Diencephalon (tissue), 2 donors: ENCODE measurements around the gene BCLAF1.

DNA sequence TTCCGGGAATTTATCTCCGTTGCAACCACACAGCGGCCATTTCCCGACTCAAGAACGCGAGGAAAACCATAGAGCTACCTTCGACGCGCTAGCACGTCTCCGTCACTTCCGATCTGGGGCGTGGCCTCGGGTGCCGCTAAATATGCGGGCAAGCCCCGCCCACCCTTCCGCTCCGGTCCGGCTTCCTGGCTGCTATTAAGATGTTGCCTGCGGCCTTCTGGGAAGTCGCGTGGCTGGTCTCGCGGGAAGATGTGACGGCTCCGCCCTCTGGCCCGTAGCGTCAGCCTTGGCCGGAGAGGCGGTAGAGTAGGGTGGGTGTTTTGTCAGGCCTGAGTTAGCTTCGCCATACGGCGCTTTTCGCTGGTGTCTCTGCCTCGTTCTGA lies at the start of gene BCLAF1:
TSS of gene BCLAF1 (minus strand) at position 115 of the 383 bp plus-strand sequence.
- RAMPAGE, long total RNA: start-site peak on the minus strand centred at position 78 of the sequence, 57 bp wide, 1,027 and 850 reads in 2 replicates

GRCh38 chr6:136325885-136326615 lies 36.4 kb upstream of the BCLAF1 start:
- RAMPAGE, long total RNA: no peak

DNA sequence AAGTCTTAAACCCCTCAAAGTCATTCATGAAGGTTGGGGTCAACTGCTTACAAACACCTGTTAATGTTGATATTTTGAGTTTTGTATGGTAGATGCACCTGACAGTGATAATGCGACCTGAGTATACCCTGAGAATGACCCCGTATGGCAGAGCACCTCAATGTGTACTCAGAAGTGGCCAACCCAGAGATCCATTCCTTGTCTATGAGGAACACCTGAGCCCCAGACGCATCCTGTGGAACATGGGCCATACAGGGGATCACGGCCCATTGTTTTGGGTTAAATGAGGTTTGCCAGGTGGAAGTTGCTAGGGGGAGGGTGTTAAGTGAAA lies 36.7 kb downstream of the MAP7 start:
- RAMPAGE, long total RNA: no peak

DNA sequence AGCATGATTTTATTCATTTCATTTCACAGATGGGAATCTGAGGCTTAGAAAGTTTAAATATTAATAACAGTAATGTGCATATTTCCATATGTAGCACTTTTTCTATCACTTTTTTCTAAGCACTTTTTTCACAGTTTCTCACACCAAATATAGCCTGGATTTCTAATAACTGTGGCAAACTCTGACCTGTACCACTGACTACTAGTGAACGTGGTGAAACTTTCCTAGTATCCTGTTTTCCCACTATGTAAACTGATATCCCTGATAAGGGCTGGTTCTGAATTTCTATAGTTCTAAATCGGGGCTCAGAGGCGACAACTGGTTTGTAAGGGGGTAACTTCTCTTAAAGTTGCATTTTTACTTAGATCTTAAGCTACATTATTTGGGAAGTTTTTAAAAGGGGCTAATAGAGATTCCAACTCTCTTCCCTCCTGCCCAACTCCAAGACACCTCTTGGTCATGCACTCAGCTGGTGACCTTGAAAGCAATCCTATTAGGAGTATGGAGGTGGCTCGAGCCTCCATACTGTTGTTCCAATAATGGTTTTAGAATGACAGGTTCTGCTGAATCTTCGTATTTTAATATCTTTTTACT lies 32.5 kb downstream of the MAP7 start:
- RAMPAGE, long total RNA: no peak

DNA sequence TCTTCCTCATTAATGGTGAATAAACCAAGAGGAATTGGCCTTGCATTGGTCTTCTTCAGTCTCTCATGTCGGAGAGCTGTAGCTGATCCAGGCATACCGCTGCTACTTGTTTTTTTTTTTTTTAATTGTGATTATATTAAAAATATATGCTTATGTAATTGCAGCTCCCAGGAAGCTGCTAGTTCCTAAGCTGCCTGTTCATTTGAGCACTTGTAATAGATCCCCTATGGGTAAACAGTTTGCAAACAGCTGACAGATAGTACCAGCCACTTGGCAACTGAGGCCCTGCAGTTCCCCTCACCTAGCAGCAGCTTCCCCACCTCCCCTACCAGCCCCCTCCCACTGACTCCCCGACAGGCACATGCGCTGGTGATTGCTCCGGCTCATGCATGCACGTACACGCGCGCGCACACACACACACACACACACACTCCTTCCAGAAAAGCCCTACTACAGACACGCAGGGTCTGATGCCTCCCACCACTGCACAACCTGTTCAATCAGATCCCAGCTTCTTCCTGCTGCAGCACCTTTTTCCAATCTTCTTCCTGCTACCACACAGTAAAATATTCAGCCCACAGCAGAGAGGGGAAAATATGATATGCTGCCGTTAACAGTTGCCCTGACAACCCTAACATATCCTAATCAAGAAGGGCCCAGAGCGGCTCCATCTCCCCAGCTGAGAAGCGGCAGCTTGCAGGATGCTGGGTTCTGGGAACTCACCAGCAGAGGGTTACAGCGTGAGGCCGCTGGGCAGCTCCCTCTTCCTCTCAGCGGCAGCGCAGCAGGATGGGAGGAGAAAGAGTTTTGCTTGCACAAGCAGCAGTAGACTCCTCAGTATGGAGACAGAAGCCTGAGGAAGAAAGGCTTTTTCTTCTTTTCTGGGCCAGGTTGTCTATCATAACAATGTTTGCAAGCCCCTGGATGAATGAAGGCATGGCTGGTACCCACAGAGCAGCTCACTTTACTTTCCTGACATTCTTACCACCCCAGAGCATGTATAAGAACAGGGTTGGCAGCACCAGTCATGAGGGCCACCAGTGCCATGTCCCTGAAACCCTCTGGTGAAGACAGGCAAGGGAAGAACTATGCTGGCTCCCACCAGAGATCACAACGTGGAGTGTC lies 24.0 kb downstream of the MAP7 start:
- RAMPAGE, long total RNA: no peak

DNA sequence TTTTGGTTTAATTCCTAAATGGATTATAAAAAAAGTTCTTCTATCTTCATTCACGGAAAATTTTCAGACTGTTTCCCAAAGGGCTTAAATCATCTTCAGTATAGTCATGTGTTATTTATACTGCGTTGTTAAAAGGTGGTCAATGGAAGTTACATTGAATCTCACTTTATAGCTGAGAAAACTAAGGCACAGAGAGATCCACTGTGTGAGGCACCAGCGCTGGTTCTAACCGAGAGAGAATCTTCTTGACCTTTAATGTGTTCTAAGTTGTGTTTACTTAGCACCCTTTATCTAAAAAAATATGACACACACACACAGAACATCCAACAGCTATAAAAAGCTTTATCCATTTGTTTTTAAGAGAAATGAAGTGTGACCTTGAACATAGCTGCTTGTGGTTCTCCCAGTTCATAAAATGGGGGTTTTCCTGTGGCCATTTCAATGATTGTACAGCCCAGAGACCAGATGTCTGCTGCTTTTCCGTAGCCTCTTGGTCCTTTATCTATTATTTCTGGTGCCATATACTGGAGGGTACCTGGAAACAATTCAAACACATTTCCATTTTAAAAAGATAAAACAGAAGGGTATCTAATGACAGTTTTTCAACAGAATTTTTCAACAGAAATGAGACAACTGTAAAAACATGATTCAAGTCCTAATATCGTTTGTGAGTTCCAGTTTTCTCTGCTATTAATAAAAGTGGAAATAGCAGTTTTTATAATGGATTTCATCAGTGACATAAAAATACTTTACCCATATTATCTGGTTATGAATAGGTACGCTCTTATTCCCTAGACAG lies 54.8 kb upstream of the MAP7 start:
- RAMPAGE, long total RNA: no peak

DNA sequence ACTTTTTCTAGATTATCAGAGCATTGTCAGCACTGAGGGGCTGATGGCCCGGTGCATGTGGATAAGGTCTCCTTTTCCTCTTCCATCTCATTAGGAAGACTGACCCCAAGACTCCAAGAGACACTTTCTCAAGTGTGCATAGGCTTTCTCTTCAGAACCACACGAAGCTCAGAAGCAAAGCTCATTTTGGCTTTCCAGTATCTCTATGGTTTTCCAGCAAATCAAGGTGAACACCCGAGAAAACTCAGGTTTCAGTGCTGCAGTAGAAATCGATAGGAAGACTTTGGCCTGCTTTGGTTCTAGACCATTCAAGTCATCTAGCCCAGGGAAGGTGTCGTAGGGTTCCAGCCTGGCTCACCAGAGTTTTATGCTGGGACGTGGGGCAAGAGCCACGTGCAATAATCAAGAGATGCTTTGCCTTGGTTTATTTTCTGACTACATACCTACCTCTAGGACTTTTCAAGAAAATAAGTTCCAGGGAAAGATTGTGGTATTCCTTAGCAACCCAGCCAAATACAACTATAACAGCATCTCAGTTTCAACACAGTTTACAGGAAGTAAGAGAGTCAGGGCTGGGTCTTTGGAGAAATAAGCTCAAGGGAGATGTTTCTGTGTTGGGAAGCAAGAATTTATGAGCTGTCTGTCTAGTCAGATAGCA lies 35.4 kb downstream of the MAP3K5 start:
- RAMPAGE, long total RNA: no peak

DNA sequence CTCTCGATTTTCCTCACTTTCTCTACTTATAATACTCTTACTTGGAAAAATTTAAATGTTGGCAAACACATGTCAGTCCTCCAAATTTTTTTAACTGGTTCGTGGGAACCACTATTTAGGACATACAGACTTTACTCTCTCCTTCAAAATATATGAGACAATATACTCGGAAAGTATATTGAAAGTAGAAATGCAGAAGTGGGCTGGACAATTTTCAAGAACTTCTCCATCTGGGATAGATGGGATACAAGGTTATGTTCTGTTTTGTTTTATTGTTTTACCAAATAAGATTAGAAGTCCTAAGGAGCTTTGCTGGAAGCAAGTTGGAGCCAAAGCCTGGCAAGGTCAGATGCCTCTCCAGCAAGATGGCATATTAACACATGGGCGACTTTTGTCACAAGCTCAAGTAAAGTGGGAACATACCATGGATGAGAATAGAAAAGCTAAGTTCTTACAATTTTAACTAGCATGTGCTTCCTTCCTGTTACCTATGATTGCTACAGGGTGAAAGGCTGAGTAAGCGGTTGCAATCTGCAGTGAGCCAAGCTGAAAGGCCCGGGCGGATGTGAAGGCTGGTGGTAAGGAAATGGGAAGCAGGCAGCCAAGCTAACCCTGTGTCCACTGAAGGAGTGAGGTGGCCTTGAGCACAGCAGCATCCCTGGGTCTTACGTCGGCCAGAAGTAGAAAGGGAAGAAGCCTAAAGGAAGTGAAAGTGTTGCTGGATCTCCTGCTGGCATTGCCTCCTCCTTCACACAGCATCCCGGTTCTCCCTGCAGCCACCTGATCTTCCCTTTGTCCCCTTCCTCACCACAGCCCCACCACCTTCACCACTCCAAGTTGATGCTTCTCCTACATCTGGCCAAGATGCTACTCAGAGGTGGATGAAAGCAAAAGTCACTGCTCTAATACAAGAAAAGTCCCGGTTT lies 7.1 kb downstream of the MAP3K5 start:
- RAMPAGE, long total RNA: no peak

GRCh38 chr6:136822652-136823290 lies 379 bp downstream of the PEX7 start:
- RAMPAGE, long total RNA: no peak

DNA sequence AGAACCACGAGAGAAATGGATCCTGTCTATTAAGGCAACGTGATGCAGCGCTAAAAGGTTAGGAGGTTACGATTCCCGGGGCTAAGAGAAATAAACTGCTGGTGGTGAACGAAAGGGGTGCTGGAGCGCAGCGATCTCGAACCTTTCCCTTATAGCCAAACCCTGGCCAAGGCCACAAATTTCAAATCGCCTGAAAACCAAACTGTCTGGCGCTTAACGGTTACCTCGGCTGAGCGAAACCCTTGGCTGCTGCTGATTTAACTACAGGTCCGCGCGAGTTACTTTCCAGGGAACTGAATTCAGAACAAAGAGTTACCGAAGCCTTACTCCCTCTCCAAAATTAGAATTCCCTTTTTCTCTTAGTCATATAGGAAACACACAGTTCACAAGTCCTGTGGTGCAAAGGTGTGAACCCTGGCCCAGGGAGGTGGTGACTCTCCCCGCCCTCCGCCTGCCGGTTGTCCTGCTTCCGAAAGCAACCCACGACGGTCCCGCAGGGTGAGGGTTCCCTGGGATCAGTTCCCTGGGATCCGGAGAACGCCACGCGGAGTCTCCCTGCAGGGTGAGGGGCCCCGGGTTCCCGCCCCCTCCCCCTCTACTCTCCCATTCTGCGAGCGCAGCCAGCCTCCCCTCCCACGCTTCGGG lies 1.2 kb upstream of the SLC35D3 start:
- RAMPAGE, long total RNA: no peak

DNA sequence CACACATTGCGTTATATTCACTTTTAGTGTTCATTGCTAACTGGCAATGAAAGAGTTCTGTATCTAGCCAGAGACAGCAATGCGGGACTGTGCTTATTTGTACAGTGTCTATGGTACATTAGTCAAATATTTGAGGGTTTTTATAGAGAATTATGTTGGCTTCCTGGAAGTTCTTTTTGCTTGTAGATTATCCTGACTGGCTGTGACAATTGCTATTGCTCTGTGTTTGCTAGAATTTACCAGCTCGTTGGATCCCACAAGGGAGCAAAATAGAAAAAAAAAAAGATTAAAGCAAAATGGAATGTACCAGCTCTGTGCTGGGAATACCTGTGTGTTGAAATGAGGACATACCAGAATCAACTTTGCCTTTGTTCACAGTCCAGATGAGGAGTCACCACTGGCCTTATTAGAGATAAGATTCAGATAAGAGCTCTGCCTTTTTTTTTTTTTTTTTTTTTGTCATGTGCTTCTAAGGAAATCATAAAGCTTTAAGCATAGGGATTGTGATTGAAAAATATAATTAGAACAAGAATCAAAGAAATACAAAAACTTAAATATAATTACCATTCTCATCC lies 22.5 kb upstream of the IFNGR1 start:
- RAMPAGE, long total RNA: no peak

GRCh38 chr6:137800016-137800399 lies 67.1 kb upstream of the TNFAIP3 start:
- RAMPAGE, long total RNA: no peak

GRCh38 chr6:137811162-137811780 lies 55.8 kb upstream of the TNFAIP3 start:
- RAMPAGE, long total RNA: no peak

- RAMPAGE, long total RNA: no peak
Measured at GRCh38 chr6:137883145-137884301, 16.5 kb downstream of the TNFAIP3 start.

GRCh38 chr6:138102390-138102894 lies 4.8 kb downstream of the PERP start:
- RAMPAGE, long total RNA: no peak

DNA sequence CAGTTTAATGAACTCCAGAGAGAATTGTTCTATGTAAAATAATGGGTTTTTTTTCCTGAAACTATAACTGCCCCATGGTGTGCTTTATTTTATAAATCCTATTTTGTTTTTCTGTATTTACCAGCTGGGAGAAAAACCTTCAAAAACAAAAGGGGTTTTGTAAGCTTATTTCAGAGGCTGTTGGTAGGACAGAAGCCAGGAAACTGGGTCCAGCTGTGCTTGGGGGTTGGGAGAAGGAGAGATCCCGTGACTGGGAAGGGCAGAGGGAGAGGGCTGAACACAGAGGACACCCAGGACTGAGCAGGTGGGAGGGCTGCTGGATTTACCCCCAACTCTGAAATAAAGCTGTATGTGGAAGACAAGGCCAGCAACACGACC lies 21.2 kb downstream of the ARFGEF3 start:
- RAMPAGE, long total RNA: no peak

GRCh38 chr6:138219295-138219784 lies 1.0 kb upstream of the PBOV1 start:
- RAMPAGE, long total RNA: no peak

DNA sequence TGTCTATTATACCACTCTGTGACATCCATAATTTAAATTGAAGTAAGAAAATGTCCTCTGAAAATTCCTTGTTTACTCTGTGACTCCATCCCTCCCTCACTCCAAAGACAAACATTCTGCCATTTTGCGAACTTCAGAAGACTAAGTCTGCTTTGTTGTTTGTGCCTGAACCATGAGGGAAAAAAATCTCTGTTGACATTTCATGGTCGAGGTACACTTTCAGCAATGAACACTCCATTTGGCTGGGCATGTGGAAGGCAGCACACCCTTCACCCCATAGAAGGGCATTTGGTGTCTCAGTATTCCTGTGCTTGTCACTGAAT lies 4.6 kb upstream of the PBOV1 start:
- RAMPAGE, long total RNA: no peak

DNA sequence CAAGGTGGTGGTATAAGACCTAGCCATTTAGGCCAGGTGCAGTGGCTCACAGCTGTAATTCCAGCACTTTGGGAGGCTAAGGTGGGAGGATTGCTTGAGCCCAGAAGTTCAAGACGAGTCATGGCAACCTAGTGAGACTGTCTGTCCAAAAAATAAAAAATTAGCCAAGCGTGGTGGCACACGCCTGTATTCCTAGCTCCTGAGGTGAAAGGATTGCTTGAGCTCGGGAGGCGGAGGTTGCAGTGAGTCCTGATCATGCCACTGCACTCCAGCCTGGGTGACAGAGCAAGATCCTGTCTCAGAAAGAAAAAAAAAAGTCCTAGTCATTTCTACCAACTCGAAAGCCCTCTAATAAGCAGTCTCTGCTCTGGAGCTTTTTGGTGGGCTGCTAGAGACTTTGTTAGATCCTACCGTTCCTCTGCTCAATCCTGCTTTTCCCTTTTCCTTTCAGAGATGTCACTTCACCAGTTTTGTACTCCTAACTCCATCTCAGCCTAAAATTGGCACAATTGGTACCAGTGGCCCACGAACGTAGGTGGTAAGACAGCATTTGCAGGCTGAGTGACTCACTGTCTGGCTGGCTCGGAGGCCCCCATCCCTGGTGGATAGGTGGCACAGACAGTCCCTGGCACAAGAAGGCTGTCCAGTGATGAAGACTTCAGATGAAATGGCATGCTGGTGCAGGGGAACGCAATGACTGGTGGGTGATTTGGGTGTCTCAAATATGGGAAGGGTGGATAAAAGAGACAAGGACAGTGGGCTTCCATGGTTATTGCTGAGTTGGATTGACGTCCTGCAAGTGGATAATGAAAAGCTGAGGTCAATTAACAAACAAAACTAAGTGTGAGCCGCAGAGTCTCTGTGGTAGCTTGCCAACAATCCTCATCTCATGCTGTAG lies 11.0 kb downstream of the HEBP2 start:
- RAMPAGE, long total RNA: no peak

DNA sequence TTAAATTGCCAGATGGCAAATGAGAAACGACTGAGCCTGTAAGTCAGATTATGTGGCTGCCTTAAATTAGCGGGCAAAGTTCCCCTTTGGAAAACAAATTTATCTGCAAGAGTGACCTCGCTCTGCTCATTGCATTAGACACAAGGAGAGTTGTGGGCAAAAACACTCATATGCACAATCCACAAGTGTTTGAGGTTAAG lies 1.5 kb upstream of the NHSL1 start:
- RAMPAGE, long total RNA: no peak